Urinary bladder (tissue), 3 donors: ENCODE data around the gene RUFY1.

DNA sequence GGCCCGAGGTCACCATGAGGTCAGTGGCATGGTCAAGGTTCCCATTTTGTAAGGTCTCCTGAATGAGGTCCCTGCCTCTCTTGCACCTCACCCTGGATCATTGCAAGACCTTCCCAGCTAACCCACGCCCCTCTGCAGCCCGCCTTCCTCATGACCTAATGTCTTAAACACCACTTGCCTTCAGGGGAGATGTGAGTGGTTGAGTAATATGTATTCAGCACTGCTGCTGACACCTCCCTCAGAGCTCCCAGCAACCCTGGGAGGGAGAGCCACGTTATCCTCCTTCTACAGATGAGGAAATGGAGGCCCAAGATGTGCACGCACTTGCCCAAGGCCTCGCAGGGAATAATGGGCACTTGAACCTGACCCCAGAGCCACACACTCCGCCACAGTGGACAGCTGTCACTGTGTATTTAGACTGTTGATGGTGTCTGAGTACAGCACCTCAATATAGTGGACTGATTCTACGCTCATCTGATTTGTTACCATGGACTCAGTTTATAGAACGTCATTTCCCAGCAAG lies 7.2 kb downstream of the NHP2 start:
- PRO-cap = no peak
- RAMPAGE, long total RNA = no peak

DNA sequence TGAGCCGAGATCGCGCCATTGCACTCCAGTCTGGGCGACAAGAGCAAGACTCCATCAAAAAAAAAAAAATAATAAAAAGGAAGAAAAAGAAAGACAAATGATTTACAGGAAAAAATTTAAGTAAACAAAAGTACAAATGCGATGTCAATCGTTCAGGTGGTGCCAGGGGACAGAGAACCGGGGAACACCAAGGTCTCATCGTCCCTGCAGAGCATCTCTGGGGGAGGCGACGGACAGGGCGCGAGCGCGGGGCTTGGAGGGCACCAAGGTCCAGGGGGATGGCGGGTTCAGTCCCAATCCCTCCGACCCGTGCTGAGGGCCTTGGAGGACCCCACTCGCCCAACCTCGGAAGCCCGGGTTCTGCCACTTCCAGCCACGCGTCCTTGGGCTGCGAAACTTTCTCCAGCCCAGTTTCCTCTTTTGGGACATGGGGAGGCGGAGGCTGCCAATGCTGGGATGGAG lies 549 bp upstream of the HNRNPAB start:
- PRO-cap = no peak
- RAMPAGE, long total RNA = no peak

- PRO-cap = no peak
- RAMPAGE, long total RNA = no peak
Measured at GRCh38 chr5:178221348-178222273, 11.0 kb downstream of the PHYKPL start.

DNA sequence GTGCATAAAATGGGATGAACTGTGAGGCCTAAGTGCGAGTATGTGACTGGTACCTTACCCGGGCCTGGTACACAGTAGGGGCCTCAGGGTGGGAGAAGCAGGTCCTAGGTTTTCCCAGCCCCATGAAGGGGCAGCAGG lies 243 bp upstream of the PHYKPL start:
- PRO-cap = no peak
- RAMPAGE, long total RNA = no peak

- PRO-cap = no peak
- RAMPAGE, long total RNA = no peak
Measured at GRCh38 chr5:178237242-178237784, 4.7 kb upstream of the PHYKPL start.

DNA sequence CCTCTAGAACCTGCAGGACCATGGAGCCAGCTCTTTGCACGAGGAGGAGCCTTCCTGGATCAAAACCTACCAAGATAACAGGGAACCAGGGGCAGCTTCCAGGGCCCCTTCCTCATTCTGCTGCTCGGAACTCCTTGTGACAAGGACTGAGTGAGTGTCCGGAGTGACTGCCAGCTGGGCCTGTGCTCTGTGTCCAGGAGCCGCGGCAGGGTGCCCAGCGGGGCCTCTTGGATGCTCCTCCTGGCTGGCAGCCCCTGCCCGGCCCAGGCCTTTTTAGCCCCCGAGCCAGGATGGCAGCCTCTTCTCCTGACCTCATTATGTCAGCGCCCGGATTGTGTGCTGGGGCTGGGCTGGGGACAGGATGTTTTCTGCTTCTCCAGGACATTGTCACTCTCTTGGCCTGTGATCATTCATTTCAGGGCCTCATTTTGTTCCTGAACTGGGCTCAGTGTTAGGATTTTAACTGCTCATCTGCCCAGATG lies 161.8 kb downstream of the COL23A1 start:
- PRO-cap = no peak
- RAMPAGE, long total RNA = no peak

GRCh38 chr5:178434706-178435119 lies 155.5 kb downstream of the COL23A1 start:
- PRO-cap = no peak
- RAMPAGE, long total RNA = no peak

DNA sequence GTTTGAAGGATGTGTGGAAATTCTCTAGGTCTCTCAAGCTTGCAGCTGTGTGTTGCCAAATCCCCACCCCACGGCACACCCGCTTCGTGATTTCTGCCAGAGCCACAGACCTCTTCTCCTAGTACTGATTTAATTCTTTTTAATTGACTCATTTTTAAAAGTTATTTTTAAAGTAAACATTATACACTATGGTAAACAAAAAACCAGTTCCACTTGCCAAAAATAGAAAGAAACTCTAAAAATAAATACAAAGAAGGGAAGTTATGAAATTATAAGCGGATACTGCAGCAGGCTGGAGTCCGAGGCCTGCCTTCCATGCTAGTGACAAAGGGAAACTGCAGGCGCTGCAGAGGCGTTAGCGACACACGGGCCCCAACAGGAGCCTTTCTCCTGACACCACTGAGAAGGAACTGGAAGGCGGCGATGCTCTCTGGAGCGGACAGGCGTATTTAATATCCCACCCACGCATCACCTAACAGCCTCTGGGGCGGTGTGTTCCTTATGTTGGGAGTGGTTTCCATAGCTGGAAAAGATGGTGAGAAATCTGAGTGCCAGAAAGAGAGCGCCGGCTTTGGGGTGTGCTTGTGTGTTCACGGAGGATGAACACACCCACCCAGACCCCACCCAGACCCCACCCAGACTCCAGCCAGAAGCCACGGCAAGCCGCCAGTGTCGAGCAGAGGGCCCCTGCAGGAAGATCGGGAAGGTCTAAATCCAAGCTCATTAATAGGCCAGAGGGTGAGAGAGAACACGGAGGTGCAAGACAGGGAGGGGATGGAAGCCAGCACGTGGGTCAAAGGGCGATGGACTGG lies 122.4 kb downstream of the COL23A1 start:
- PRO-cap = no peak
- RAMPAGE, long total RNA = no peak

GRCh38 chr5:178542396-178542973 lies 47.7 kb downstream of the COL23A1 start:
- PRO-cap = no peak
- RAMPAGE, long total RNA = no peak

- PRO-cap = no peak
- RAMPAGE, long total RNA = no peak
Measured at GRCh38 chr5:179166916-179167394, 106.8 kb downstream of the ZNF354C start.

DNA sequence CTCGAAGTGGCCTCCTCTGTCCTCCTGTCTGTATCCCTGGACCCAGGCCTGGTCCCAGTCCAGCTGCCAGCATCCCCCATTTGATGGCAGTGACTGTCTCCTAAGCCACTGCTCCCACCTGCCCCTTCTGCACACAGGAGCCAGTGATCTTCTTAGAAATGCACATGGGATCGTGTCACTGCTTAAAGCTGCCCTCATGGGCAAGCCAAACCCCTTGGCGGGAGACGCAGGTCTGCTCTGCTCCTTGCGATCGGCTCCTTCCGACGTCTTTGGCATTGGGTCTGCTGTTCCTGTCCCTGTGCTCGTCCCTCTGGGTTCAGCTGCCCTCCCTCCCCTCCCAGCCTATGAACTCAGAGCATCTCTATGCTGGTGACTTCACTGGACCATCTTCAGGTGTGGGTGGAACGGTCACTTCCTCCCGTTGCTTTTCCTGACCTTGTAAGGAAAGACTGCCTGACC lies 116.4 kb downstream of the ZNF354C start:
- PRO-cap = no peak
- RAMPAGE, long total RNA = no peak

GRCh38 chr5:179342641-179343161 lies 2.6 kb downstream of the ADAMTS2 start:
- PRO-cap = no peak
- RAMPAGE, long total RNA = no peak

DNA sequence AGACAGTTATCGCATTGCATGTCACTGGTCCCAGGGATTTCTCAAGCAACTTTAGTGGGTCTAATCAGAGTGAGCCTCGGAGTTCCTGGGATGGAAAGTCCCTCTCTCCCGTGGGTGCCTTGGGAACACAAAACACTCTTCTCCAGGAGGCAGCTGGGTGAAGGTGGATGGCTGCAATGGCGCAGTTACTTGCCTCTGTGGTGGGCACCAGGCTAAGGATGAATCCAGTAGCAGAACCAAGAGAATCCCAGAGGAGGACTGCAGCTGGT lies 33.9 kb upstream of the ADAMTS2 start:
- PRO-cap = no peak
- RAMPAGE, long total RNA = no peak

DNA sequence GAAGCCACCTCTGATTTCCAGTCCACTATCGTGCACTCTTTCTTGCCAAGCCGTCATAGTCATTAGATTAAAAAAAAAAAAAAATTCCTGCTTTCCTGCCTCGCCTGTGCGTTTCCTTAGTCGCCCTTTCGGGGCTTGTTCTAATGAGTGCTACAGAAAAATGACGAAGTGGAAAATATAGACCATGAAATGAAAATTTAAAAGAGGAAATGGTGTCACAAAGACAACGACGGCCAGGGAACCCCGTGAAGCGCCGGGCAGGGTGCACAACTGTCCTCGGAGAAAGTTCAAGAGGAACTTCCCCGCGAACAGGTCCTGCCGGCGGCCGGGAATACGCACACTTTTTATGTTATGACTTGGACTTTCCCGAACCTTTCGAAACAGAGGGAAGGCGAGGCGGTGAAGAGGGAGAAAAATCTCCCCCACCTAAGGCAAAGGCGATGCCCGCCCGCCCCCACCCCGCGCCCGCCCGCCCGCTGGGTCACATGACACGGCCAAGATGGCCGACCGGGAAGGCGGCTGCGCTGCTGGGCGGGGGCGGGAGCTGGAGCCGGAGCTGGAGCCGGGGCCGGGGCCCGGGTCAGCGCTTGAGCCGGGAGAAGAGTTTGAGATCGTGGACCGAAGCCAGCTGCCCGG lies at the start of gene RUFY1:
RUFY1 (plus strand) TSS at position 484 of the 636 bp plus-strand sequence.
- PRO-cap = unidirectional peak, plus-strand start at position 226 of the sequence; bidirectional peak, plus-strand start at position 491 of the sequence, minus-strand start at position 469 of the sequence
- RAMPAGE, long total RNA = no peak

- PRO-cap = unidirectional peak, plus-strand start at chr5:179568980
- RAMPAGE, long total RNA = no peak
Measured at GRCh38 chr5:179568494-179569751, 18.6 kb downstream of the RUFY1 start.

DNA sequence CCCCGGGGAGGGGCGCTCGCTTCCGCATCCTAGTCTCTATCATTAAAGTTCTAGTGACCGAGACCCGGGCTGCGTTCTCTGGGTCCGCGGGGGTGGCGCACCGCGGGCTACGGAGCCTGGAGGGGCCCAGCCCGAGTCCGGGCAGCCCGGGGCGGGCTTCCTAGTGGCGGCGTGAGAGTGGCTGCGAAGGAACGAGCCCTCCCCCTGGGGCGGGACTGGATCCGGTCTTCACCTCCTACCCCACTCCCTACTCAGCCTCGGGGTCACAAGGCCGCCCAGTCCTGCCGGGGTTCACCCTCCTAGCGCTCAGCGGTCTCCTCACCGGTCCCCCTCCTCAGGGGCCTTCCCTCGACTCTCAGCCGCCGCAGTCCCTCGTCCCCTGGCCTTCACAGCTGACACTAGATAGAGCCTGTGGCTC lies 2.7 kb downstream of the LTC4S start:
- PRO-cap = bidirectional peak, plus-strand start at position 268 of the sequence, minus-strand start at position 109 of the sequence
- RAMPAGE, long total RNA = no peak

DNA sequence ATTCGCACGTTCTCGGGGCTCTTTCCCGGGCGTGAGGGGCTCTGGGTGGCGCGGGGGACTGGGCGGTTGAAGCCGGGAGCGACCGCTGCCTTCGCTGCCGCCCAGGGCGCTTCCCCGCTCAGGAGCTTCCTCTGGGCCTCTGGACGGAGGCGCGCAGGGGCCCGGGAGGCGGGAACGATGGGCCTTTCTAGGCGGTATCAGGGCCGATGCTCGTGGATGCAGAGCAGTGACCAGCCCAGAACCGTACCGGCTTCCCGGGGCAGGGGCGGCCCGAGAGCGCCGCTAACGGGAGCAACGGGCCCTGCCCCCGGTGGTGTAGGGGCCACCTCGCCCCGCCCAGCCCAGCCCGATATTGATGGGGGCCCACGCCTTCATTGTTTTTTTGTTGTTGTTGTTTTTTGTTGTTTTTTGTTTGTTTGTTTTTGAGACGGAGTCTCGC lies 600 bp upstream of the MGAT4B start:
- PRO-cap = unidirectional peak, minus-strand start at position 141 of the sequence; bidirectional peak, plus-strand start at position 226 of the sequence, minus-strand start at position 141 of the sequence; unidirectional peak, minus-strand start at position 248 of the sequence
- RAMPAGE, long total RNA = no peak

- PRO-cap = no peak
- RAMPAGE, long total RNA = no peak
Measured at GRCh38 chr5:179852238-179852573, 6.4 kb downstream of the MRNIP start.

GRCh38 chr5:179870056-179870731 lies 11.6 kb upstream of the MRNIP start:
- PRO-cap = no peak
- RAMPAGE, long total RNA = no peak

GRCh38 chr5:180085772-180086227 lies 14.2 kb upstream of the RNF130 start:
- PRO-cap = no peak
- RAMPAGE, long total RNA = no peak